Left ventricle myocardium (tissue), 1 donor: ENCODE measurements around the gene WNT16.

DNA sequence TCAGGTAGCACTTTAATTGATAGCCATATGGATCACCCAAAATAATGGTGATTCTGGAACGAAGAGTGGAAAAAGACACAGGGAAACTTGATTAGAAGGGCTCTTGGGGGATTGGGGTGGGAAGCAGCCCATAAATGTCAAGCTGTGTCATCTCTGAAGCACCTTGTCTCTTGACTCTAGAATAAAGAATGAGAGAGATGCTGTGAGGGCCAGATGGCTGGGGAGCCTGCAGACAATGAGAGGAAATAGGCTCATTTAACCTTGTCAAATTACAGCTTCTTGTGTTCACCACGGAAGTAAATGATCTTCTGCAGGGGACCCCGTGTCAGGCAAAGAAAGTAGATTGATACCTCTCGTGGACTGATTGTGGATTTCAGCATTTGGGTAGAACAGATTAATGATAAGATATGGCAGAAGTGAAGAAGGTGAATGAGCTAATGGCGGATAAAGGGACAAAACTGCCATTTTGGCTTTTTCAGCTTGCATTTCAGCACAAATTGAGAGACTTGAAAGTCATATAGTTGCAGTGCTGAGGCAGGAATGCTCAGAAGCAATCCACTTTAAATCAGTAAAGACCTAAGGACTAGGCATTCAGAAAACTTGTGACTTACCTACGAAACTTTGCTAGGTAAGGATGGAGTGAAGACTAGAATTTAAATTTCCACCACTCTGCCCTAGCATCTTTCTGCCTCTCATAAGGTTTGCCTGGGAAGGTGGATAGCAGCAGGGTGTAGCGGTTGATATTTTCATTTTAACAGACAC, 159.5 kb downstream of the ST7 start:
- PRO-cap = no peak

GRCh38 chr7:119695933-119696359, 577.0 kb upstream of the KCND2 start:
- PRO-cap = no peak

GRCh38 chr7:120949408-120949966, 1.1 kb upstream of the ING3 start:
- PRO-cap = no peak

DNA sequence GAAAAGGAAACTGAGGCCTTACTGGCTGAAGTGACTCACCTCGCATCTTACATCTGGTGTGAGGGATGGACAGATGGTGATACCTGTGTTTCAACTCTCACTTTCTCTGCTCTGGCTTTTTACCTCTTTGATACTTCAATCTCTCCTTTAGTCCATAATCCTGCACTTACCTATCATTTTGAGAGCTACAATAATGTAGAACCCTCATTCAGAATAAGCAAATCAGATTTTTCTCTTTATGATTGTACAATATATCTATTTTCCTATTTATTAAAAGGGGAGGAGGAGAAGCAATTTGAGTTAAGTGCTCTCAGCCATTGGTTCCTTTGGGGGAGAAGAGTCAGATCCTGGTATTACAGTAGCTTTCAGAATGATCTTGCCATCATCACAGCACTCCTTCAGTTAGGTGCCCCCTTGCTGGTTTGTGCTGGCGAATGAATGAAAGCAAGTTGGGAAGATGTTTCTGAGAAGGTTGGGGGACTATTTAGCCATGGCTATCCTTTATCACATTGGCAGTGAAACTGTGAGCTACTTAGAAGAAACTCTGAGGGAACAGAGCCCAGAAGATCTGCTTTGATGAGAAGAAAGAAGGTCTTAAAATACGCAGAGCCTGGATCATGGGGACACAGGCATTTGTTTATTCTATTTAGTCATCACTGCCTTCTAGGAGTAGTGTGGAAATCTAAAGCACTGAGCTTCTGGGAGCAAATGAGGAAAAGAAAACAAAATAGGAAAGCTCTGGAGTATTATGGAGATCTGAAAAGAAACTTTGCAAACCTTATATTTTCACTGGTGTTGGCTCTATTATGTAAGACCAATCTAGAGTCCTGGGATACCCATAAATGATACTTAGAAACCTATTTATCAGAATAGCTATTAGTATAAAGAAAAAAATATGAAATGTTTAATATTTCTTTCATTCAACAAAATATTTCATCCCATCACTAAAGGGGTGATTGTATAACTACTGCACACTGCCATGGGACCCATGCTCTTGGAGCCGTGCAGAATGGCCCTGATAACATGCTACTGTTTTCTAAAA, 28.4 kb downstream of the CPED1 start:
- PRO-cap = no peak

DNA sequence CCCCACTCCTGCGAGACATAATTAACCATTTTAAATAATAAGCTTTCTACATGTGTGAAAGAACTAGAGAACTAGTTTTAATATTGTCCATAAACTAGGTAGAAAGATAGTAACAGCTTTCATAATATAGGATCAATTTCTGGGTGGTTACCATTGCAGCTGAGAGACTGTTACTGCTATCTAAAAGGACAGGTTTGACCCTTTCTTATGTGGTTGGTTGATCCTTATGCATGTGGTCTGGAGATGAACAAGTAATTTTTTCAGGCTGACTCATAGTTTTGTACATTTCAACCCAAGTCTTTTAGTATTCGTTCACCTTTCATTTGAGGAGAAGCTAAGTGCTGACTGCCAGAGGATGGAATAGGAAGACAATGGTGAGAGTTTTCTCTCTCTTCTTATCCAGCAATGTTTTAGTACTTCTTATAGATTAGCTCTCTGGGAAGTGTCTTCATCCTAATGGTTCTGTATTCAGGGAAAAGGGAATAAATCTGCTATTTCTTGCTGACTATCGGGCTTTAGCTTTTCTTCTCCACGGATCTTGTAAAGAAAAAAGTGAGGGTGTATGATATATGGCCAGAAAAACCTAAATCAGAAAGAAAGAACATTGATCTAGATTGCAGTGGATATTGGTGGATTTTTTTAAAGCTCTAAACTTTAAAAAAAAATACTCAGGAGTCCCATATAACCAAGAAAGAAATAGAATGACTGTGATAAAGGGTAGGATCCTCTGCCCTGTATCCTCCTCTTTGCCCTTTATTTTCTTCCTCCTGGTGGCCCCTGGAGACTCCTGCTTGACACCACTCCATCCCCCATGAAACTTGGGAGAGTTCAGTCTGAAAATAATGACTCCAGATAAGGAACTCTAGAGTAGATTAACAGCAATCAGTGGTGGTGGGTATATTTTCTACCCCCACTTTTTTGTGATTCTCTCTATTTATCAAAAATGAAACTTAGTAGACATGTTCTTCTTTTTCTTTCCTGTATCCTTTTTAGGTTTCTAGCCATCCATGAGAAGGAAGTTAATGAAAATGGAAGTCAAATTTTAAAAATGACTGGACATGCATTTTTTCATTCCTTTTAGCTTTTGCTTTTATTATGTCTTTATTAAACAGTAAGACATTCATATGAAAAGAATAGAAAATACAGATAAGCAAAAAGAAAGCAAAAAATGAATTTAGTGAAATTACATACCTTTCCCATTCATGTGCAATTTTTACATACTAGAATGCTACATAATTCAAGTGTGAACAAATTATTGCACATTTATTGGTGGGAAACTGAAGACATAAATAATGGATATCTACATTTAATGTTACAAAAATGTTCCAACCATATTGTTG, 88.2 kb downstream of the CPED1 start:
- PRO-cap = no peak

- PRO-cap = no peak
Observed at GRCh38 chr7:121079353-121080547, 91.2 kb downstream of the CPED1 start.

DNA sequence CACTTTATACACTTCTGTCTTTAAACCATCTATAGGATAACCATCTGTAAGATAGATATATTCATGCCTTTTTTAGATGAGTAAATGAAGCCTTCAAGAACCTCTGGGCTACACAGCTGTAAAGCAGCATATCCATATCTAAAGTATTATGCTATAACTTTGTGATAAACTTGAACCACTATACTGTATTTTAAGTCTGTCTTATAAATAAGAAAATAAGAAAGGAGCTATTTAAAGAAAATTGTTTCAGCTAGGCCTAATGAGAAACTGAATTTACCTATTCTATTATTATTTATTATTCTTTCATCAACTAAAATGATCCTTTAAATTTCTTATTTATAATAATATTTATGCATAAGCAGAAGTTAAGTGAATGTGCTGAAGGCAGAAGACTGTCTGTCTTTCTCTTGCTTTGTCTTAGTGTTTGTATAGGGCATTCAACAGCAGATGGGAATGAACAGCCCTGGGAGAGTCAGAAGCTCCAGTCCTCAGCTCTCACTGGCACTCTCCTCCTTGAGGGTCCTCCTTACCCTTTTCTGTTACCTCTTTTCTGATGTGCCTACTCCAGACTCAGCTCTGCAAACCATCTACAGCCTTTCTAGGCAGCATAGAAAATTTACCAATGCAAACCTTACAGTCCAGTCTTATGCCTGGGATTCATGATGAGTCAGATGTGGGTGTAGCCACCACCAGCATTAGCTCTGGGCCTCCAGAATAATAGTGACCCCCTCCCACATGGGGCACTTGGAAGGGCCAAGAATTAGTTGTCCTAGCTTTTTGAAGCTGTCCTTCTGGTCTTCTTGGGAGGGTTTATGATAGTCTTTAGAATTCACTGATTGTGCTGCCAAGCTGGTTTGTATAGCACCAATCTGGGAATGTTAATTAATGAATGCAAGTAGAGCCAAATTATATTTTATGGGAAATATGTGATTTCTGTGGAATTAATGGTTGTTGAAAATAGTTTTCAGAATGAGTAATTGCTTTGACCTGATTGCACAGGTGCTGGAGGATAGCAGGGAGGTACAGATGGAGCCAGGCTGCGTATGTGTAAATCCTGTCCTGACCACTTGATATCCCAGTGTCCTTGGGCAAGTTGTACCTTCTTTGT, 94.5 kb downstream of the CPED1 start:
- PRO-cap = no peak

- PRO-cap = no peak
Observed at GRCh38 chr7:121085831-121086623, 97.5 kb downstream of the CPED1 start.

- PRO-cap = no peak
Observed at GRCh38 chr7:121297808-121298260, 31.0 kb upstream of the WNT16 start.

GRCh38 chr7:121328545-121329170, at the start of gene WNT16:
Gene WNT16, plus strand, starts transcription at chr7:121329000.
- PRO-cap = no peak

DNA sequence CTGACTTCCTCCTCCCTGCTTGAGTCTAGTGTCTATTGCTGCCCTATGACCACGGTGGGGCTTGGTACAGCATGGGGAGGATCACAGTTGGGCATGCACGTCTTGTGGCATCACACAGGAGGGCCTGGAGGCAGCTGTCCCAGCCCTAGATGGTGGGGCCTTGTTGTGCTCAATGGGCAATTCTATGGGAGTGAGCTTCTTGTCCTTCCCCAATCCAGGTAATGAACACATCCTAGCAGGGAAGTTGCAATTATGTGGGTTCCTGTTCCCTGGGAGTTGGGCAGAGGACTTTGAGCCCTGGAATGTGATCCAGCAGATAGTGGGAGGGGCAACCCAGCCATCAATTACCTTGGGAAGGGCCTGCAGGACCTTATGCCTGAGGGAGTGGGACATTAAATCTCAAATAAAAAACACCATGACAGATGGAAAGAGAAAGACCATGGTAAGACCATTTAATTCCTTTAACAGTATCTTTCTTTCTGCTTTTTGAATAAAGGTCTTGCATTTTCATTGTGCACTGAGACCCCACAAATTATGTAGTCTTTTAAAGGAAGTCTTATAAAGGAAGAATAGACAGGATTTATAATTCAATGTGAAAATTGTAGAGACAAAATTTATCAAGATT, 11.0 kb upstream of the FAM3C start:
- PRO-cap = no peak

- PRO-cap = no peak
Observed at GRCh38 chr7:121440717-121441516, 44.8 kb upstream of the FAM3C start.

- PRO-cap = no peak
Observed at GRCh38 chr7:121530030-121530737, 134.1 kb upstream of the FAM3C start.

- PRO-cap = no peak
Observed at GRCh38 chr7:121530738-121531214, 134.7 kb upstream of the FAM3C start.

DNA sequence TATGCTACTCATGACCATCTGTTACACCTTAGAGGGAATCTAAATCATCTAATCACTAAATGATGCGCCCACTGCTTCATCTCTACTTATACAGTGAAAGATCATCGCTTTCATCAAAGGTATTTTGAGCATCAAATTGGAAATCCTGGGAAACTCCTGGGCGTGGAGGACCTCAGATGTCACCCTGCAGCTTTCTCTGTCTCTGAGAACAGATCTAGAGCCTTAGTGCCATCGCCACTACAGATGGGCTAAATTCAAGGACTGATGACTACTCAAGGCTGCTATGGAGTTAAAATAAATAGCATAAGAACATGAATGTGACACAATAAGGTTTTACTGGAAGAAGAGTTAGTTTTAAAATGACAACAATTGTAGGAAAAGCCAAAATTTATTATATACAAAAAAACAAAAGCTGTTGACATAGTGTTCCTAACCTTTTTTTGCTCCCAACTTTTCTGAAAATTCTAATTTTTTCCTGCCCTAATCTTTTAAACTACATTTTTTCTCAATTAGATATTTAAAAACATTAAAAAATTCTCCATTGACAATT, 74.3 kb upstream of the FEZF1 start:
- PRO-cap = no peak

GRCh38 chr7:122672947-122673531, 25.9 kb downstream of the RNF133 start:
- PRO-cap = no peak

GRCh38 chr7:122710665-122711214, 8.0 kb upstream of the RNF148 start:
- PRO-cap = no peak

DNA sequence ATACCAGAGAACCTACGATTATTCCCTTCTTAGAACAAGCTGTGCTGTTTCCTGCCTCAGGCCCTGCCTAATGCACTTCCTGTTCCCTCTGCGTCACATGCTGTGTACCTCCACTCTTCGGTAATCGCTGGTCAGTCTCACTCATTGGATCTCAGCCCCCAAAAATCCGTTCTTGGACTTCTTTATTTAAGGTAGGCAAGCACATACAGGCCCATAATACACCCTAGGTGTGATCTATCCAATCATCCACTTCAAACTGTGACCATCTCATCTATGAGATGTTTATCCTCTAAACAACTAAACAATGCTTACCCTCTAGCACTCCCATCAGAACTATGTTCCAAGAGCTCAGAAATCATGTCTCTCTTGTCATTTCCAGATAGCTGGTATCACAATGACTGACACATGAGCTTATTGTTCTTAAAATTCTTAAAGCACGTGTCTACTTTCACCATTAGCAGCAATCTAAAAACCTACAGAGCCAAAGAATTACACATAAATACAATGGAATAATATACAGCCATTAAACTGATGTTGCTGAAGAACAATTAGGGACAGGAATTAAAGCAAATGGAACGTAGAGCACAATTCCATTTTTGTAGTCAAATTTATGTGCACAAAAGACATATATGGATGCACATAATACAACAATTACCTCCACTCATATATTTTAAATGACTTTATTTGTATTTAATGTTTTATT, 83.8 kb downstream of the CADPS2 start:
- PRO-cap = bidirectional peak, plus-strand start at position 96 of the sequence, minus-strand start at position 72 of the sequence

DNA sequence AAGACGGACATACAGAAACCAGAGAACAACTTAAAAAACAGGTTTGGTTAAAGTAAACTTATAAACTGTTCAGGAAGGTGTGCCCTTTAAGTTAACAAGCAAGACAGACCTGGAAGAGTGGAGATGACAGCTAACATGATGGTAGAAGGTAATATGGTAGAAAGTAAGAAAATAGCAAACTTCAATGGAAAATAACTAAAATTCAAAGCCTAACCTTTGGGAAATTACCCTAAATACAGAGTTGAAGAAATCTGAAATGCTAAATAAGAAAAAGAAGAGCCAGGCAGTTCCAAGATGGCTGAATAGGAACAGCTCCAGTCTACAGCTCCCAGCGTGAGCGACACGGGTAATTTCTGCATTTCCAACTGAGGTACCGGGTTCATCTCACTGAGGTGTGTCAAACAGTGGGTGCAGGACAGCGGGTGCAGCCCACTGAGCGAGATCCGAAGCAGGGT, 52.2 kb downstream of the CADPS2 start:
- PRO-cap = no peak

- PRO-cap = unidirectional peak, plus-strand start at chr7:122885774
Observed at GRCh38 chr7:122885568-122885872, 740 bp downstream of the CADPS2 start.